A673 (cell line): ENCODE measurements around the genes KIF26B, SCCPDH, ZNF124 and ZNF496.

- PRO-cap: no peak
Observed at GRCh38 chr1:245154147-245155471, at the start of gene KIF26B. Gene KIF26B (plus strand): TSS chr1:245154985.

- PRO-cap: no peak
Observed at GRCh38 chr1:245216813-245217135, 62.0 kb downstream of the KIF26B start.

- PRO-cap: no peak
Observed at GRCh38 chr1:245378706-245379401, 224.1 kb downstream of the KIF26B start.

GRCh38 chr1:245856767-245857705 is 650.0 kb downstream of the SMYD3 start:
- PRO-cap: no peak

- PRO-cap: no peak
Observed at GRCh38 chr1:245987538-245988699, 519.2 kb downstream of the SMYD3 start.

GRCh38 chr1:246008403-246008952 is 498.6 kb downstream of the SMYD3 start:
- PRO-cap: no peak

- PRO-cap: no peak
Observed at GRCh38 chr1:246202349-246202927, 304.6 kb downstream of the SMYD3 start.

- PRO-cap: no peak
Observed at GRCh38 chr1:246253758-246254514, 253.1 kb downstream of the SMYD3 start.

GRCh38 chr1:246269732-246270238 is 237.3 kb downstream of the SMYD3 start:
- PRO-cap: no peak

DNA sequence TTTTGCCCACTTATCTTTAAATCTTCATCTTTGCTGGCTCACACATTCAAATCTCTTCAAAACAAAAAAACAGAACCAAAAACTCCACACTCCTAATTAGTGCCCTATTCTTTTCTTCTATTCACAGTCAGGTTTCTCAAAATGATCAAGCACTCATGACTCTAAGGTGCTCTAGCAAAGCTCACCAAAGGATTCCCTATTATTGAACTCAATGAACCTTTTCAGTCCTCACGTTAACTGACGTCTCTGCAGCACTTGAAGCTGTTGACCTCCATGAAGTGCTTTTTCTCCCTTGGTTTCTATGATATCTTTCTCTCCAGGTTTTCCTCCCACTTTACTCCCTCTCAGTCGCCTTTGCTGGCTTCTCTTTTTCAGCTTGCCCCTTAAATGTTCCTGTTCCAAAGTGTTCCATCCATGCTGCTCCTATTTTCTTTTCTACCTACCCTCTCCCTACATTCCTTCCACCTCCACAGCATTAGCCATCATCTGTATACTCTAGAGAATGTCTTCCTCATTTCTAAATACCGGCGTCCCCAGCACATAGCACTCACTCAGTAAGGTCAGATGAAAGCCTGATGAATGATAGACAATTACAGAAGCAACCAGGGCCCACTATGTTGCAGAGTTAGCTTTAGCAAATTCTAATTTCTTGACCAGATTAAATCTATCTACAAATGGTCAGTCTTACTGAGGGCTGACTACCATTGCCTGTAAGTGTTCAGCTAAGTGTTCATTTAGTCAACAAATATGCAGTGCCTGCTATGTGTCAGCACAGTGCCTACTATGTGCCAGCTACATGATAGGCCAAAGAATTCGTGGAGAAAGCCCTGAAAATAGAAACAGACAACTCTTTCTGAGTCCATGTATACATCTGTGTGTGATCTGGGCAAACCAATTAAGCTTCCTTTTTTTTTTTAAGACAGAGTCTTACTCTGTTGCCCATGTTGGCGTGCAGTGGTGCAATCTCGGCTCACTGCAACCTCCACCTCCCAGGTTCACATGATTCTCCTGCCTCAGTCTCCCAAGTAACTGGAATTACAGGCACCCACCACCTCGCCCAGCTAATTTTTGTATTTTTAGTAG is 213.0 kb downstream of the SMYD3 start:
- PRO-cap: no peak

DNA sequence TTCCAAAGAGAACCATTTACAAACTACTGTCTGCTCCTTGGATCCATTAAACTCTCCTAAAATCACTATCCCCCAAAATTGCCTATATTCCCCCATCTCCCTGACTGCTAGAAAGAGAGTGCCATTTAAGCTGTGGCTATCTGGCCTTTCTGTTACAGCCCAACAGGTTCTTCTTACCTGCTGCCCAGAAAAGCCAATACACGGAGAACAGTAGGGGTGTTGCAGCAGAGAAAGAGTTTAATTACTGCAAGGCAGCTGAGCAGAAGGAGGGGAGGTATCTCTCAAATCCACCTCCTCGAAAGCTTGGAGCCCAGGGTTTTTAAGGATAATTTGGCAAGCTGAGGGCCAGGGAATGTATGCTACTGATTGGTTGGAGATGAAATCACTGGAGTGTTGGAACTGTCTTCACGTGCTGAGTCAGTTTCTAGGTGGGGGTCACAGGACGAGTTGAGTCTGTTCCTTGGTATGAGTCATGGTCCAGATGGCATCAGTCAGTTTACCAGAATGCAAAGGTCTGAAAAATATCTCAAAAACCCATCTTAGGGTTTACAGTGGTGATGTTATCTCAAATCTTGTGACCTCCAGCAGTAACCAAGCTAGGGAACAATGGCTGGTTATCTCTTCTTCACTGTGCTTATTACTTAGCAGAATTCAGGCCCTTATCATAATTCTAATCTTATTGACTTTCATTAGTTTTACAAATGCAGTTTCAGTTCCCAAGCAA is 89.8 kb downstream of the SMYD3 start:
- PRO-cap: no peak

GRCh38 chr1:246723743-246724689 is at the start of gene SCCPDH:
Gene SCCPDH (plus strand): TSS chr1:246724409.
- PRO-cap: bidirectional peak, plus-strand start at chr1:246724387, minus-strand start at chr1:246724211

DNA sequence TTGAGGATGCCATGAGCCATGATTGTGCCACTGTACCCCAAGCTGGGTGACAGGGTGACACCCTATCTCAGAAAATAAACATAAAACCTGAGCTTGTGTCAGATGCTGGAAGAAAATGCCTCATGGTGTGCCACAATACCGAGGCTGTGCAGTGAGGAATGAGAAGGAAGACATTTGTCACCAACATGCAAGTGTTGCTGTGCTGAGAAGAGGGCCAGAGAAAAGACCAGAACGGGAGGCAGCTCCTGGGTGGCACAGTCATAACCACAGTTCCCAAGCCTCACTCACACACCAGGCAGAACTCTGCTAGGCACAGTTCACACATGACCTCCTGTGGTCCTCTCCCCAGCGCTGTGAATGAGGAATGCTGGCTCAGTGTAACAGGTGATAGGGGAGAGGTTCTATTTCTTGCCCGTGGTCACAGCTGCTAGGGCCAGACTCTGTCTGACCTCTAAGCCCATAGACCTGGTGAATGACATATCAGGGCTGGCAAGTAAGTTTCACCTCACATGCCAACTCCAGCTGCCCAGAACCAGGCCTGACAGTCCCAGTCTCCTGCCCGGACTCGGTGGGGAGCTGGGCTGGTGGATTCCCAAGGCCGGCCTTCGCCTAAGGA is 74.2 kb downstream of the SCCPDH start:
- PRO-cap: no peak

DNA sequence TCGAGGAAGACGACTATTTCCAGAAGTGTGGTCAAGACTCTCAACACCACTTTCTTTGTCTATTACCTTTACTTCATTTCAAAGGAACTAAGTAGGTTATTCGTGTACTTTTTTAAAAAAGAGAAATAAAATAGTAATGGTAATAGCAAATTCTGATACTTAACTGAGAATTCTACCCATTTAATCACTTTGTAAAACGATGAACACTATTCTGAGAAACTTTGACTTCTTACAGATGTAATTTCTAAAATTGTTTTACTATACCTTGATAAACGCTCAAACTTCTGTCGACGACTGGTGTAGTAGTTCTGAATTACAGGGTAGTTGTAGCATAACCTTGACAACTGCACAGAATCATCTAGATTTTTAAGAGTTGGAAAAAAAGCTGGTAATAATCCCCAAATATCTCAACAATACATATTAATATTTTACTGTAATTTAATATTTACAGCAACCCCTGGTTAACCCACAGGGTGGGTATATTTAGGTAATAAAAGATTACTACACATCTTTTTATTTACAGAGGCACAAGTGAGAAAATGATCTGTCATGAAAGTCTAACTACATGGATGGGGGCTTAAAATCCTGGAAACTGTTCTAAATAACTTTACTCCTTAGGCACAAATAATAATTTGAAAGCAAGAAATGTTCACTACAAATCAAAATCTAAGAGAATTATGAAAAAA is 41.9 kb downstream of the AHCTF1 start:
- PRO-cap: no peak

- PRO-cap: no peak
Observed at GRCh38 chr1:247104841-247105627, 878 bp upstream of the ZNF669 start.

DNA sequence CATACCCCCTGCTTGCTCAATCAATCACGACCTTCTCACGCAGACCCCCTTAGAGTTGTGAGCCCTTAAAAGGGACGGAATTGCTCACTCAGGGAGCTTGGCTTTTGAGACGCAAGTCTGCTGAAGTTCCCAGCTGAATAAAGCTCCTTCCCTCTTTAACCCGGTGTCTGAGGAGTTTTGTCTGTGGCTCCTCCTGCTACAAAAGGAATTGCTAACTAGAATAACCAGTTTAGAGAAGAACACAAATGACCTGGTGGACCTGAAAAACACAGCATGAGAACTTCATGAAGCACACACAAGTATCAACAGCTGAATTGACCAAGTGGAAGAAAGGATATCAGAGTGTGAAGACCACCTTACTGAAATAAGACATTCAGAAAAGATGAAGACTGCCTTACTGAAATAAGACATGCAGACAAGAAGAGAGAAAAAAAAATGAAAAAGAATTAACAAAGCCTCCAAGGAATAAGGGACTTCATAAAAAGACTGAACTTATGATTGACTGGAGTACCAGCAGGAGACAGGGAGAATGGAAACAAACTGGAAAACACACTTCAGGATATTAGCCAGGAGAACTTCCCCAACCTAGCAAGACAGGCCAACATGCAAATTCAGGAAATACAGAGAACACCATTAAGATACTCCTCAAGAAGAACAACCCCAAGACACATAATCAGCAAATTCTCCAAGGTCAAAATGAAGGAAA is 28.8 kb upstream of the ZNF669 start:
- PRO-cap: no peak

DNA sequence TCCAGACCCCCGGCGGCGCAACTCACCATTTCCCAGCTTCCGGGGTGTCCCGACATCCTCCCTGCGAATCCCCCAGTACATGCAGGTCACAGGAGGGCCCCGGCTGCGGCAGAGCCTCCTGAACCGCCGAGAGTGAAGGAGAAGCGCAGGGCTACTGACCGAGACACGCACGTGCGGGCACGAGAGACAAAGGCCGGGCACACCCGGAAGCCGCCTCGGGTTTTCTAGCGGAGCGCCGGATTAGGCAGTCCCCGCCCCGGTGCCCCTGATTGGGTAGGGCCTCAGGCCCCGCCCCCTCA is at the start of gene ZNF124:
Gene ZNF124, minus strand, starts transcription at position 199 of the 299 bp plus-strand sequence.
- PRO-cap: no peak

GRCh38 chr1:247331253-247331494 is 493 bp downstream of the ZNF496 start:
- PRO-cap: bidirectional peak, plus-strand start at chr1:247331321, minus-strand start at chr1:247331221

GRCh38 chr1:247331565-247332482 is at the start of gene ZNF496:
Gene ZNF496 (minus strand): TSS chr1:247331867.
- PRO-cap: bidirectional peak, plus-strand start at chr1:247331807, minus-strand start at chr1:247331691; bidirectional peak, plus-strand start at chr1:247332374, minus-strand start at chr1:247332412

DNA sequence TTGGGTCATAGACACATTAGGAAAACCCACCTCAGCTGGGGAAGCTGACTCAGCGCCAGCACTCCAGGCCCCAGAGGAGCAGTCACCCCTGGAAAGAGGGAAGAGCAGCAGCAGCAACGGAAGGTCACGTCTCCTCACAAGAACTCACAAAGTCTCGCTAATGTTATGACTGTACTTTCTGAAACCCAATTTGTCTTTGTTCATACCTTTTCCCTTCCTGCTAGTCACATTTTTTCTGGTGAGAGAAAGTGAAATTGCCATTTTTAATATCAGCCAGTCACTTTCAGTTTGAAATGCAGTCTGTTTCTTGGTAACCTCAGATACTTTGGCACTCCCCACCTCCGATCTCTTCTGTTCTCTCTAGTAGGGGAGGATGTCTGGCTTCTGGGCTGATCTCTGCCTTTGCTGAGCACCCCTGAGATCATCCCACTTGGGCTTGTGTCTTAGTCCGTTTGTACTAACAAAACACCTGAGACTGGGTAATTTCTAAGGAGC is 6.0 kb upstream of the NLRP3 start:
- PRO-cap: no peak